HEK293 (cell line): ENCODE data around the genes GGT1, CRYBB3, MYO18B, HPS4 and TFIP11.

- PRO-cap, result no peak
- RRBS, 2 experiments, result no CpG with 5 or more reads among the region's 9 CpGs
Measured at GRCh38 chr22:24593740-24594108, 851 bp upstream of the LRRC75B start.

DNA sequence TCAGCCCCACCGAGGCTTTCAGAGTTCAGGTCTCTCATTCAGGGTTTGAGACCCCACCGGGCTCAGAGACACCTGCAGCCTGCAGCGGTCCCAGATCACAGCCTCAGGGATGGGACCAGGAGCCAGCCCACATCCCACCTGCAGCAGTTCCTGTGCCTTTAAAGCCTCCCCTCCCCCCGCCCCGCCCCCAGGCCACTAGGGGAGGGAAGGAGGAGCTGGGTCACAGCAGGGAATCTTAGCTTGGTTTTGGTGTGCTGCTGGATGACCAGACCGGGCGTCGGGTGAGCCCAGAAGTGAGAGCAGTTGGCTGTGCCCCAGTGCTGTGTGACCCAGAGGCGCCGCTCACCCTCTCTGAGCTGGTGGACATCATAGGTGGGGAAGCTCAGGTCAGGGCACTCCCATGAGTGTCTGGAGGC lies at the start of gene GGT1:
GGT1 (plus strand) TSS at position 244 of the 416 bp plus-strand sequence.
- PRO-cap, result no peak
- RRBS, 2 experiments, result no CpG with 5 or more reads among the region's 10 CpGs

DNA sequence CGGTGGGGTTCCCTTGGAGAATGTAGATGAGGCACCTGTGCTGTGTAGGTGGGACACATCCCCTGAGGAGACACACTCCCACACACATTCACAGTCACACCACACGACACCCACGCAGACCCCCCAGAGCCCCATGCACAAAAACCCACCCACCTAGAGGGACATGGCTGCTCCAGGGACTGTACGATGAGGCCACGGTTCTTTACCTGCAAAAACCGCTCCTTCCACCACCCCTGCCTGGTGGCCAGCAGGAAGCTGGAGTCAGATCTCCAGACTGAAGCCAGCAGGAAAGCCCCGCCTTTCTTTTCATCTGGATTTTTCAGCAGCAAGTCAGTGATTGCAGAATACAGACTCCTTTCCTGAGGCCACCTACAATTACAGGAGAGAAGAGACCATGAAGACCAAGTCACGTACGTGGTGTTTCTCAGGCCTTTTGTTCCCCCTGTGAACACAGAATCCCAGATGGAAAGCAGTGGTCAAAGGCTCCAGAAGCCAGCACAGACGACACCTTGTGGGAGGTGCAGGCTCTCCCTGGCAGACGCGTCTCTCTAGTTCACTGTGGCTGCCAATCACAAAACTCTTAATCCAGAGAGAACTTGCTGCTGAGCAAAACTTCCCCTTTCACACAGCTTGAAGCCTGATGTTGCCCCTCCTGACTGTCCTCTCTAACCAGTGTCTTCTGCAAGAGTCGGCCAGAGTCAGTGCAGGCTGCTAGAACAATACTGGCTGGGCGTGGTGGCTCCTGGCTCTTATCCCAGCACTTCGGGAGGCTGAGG lies 67.2 kb downstream of the PIWIL3 start:
- PRO-cap, result no peak
- RRBS, 2 experiments, result no CpG with 5 or more reads among the region's 15 CpGs

- PRO-cap, result no peak
- RRBS, 2 experiments, result no CpG with 5 or more reads among the region's 14 CpGs
Measured at GRCh38 chr22:24819748-24820702, 14.0 kb downstream of the SGSM1 start.

- PRO-cap, result unidirectional peak, minus-strand start at chr22:24950418
- RRBS, 2 experiments, result no CpG with 5 or more reads among the region's 5 CpGs
Measured at GRCh38 chr22:24950184-24950615, 2.3 kb upstream of the KIAA1671 start.

DNA sequence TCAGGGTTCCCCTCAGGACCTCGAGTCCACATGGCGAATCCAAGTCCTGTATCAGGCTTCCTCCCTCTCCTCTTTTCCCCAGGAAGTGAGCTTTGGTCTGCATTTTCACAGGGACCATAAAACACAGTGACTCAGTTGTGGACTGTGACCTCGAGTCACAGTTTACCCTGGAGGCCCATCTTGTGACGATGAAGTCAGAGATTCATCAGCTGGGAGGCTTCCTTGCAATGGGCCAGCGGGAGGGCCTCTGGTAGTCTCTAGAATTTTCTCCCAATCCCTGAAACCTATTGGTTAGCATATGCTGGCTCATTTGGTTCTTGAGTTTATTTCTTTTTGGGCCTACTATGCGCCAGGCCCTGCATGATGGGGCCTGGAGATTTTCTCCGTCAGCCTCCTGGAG lies 100.7 kb downstream of the KIAA1671 start:
- PRO-cap, result no peak
- RRBS, 2 experiments, result no CpG with 5 or more reads among the region's 7 CpGs

- PRO-cap, result no peak
- RRBS, 2 experiments, result 3 to 4% methylated on average over 4 of the region's 23 CpGs
Measured at GRCh38 chr22:25056949-25057761, 104.6 kb downstream of the KIAA1671 start.

DNA sequence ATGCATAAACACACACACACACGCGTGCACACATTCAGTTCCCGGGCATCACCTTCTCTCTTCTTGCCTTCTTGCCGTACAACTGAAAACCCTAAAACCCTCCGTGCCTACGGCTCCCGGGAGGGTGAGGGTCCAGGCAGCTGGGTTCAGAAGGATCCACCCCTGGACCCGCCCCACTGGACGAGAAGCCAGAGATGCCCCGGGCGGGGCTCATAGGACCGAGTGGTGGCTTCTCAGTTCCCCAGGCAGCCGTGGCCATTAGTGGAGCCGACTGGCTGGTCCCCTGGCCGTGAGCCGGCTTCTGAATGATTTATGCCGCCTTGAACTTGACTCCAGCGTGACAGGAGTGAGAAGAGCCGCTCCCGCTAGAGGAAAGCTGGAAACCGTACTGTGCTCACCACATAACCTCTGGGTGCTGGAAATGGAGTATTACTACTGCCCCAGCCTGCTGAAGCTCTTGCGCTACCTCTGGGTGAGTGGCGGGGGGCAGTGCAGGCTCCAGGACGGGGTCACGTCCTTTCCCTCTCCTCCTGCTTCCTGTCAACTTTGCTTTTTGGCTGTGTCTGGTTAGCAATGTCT lies 117.5 kb downstream of the KIAA1671 start:
- PRO-cap, result no peak
- RRBS, 2 experiments, result 52 to 78% methylated on average over 13 of the region's 25 CpGs

DNA sequence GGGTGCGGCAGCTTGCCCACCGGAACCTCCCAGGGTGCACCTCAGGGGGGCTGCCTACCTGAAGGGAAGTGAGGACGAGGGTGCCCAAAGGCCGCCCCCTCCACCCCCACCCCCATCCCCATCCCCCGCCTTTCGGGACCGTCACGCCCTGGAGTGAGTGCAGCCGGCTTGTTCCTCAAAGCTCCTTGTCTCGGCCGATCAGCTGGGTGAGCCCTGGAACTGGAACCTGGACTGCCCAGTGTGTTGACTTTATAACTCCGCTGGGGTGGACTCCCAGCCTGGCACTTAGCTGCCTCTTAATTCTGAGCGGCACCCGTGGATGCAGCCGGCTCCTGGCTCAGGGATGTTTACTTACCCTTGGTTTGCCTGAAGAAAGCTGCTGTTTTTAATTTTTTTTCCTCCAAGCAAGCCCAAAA lies 88.0 kb upstream of the CRYBB3 start:
- PRO-cap, result no peak
- RRBS, 2 experiments, result 2 to 6% methylated on average over 2 of the region's 15 CpGs

DNA sequence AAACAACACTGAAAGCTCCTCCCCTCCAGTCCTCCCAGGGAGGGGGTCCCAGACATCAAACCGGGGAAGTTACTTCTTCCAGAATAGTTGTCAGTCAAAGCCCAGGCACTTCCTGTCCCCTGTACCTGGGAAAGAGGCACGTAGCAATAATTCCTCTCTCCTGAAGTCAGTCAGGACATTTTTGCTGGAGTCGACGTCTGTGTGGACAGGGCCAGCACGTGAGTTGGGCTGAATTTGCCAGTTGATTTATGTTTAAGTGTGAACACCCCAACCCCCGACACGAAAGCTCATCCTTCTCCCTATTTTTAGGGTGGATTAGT lies 87.2 kb upstream of the CRYBB3 start:
- PRO-cap, result no peak
- RRBS, 2 experiments, result no CpG with 5 or more reads among the region's 7 CpGs

DNA sequence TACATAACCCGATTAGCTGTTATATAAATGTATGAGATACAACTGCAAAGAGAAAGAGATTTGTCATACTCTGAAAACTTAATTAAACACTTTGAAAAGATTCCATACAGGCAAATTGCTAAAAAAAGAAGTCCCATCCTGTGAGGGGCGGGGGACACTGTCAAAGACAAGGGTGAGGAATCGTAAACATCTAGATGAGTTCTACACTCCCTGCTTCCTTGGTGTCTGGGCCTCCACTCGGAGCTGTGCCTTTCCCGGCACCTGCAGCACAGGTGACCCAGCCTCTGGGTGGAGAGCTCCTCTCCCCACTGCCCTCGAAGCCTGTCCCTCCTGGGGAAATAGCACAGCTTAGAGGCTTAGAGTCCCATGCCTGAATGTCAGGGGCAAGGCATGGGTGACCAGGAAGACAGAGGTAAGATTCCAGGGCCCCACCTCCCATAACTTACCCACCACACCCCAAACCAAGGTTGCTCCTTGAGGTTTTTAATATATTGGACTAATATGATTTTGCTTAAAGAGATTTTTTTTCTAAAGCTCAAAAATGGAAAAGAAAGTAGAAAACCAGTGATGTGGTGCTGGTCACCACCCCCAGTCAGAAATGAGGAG lies 69.1 kb upstream of the CRYBB3 start:
- PRO-cap, result no peak
- RRBS, 2 experiments, result no CpG with 5 or more reads among the region's 6 CpGs

DNA sequence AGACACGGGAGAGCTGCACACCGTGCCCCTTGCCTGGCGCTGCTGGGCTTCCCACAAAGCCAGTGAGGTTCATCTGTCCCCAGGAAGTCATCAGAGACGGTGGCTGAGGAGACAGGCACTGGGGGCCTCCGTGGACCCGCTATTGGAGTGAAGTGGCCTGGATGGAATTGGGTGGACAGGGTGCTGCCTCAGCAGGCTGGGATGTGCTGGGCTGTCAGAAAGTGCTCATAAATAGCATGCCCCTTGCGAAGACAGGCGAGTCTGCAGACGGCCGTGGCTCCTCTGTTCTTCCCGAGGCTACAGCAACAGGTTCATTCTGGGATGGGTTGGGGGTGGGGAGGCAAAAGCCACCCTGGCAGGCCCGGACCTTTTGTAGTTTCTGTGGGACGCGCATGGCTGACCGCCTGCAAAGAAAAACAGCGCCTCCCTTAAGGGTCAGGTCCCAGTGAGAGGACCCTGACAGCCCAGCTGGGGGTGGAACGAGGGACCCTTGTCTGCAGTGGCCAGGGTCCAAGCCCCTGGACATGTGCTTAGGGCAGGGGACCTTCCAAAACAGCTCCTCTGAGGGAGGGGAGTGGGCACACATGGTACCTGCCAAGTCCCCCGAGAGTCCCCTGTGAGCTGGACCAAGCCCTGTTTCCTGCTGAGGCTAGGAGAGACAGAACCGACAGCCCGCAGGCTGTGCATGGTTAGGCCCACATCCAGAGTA lies at the start of gene CRYBB3:
CRYBB3 (plus strand) TSS at position 258 of the 709 bp plus-strand sequence.
- PRO-cap, result no peak
- RRBS, 2 experiments, result no CpG with 5 or more reads among the region's 20 CpGs

- PRO-cap, result no peak
- RRBS, 2 experiments, result no CpG with 5 or more reads among the region's 4 CpGs
Measured at GRCh38 chr22:25563133-25563596, 1.3 kb upstream of the GRK3 start.

DNA sequence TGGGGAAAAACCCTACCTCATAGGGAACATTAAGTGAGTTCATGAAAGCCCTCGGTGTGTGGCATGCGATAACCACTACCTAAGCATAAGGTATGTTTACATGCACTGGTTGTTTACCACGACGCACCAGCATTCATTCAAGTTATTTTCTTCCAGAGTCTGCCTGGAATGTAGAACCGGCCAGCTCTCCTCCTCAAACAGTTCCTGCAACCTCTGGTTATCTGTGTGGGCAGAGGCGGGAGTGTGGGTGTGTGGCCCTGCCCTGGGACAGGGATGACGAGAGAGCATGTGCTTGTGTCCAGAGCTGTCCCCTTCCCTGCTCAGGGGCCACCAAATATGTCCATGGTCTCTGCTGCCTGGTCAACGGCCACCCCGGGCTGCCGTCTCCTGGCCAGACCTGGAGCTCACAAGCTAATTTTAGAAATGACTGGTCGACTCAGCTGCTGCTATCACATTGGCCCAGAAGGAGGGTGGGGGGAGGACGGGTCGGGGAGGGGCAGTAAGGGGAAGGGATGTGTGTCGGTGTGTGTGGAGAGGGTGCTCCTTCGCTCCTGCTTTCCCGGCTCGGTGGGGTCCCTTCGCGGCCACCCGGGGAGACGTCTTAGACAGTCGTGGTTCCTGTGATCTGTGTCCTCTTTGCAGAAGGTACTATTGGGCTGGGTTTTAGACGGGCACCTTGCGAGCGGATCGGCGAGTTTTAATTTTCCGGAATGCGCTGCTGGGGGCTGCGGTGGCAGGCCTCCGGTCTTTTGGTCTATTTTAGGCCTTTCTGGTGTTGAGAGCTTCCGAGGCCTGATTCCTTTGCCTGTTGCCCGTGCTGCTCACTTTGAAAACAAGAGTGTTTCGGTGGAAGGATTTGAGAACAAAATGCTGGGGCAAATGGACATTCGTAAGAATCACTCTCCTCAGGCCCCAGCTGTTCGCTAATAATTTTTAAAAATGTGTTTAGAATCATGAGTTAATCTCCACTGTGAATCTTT lies at the start of gene MYO18B:
MYO18B (plus strand) TSS at position 540 of the 980 bp plus-strand sequence.
- PRO-cap, result no peak
- RRBS, 2 experiments, result 94 to 97% methylated on average over 4 of the region's 36 CpGs

- PRO-cap, result no peak
- RRBS, 2 experiments, result no CpG with 5 or more reads among the region's 8 CpGs
Measured at GRCh38 chr22:25987889-25988276, 181.4 kb upstream of the SEZ6L start.

DNA sequence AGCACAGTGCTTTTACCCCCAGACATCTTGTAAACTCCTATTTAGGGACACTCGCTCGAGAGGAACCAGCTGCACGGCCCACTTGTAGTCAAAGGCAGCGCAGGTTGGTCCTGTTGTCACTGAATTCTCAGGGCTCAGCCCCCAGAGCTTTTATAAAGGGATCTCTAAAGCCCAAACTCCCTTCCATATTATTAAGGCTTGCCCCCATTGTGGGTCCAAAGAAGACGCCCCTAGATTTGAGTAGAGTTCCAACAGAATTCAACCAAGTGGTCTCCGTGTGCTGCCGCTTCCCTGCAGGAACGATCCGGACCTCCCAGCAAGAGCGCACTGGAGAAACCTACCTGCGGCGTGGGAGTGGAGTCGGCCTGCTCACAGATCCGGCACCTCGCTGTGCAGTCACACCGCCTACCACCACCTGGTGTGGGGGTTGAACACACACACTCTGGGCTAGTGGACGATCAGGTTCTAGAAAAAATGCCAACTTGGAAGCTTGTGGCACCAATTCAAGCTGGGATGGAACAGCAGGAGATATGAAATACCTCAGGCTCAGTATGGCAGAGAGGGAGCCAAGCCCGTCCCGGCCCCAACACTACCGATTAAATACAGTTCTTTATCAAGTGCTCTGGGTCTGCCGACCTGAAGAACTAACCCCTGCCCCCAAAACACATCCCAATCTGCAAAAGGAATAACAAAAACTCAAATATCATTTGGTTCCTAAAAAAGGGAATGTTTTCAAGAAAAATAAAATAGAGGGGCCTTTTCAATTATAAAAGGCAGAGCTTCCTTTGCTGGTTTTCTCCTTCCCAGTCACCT lies 23.6 kb downstream of the ASPHD2 start:
- PRO-cap, result no peak
- RRBS, 2 experiments, result 95 to 98% methylated on average over 6 of the region's 21 CpGs

DNA sequence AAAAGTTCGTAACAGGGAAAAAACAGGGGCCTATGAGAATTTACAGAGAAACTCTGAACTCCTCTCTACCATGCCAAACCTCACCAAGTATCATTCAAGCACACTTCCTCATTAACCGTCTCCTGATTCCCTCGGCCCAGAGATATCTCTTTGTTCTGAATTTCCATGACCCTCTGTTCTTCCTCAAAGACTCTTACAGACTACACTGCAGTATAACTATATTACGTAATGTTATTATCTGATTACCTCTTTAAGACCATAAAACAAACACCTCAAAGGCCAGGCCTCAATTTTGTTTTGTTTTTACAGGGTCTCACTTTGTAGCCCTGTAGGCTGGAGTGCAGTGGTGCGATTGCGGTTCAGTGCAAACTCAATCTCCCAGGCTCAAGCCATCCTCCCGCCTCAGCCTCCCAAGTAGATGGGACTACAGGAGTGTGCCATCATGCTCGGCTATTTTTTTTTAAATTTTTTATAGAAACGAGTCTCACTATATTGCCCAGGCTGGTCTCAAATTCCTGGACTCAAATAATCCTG lies 3.6 kb downstream of the HPS4 start:
- PRO-cap, result no peak
- RRBS, 2 experiments, result no CpG with 5 or more reads among the region's 9 CpGs

GRCh38 chr22:26483026-26484212 lies at the start of gene HPS4:
TSS of gene HPS4 (minus strand) at chr22:26483783.
- PRO-cap, result bidirectional peak, plus-strand start at chr22:26483380, minus-strand start at chr22:26483345; bidirectional peak, plus-strand start at chr22:26483562, minus-strand start at chr22:26483569; bidirectional peak, plus-strand start at chr22:26483890, minus-strand start at chr22:26483783
- RRBS, 2 experiments, result no CpG with 5 or more reads among the region's 86 CpGs

GRCh38 chr22:26511920-26512746 lies at the start of gene TFIP11:
TSS of gene TFIP11 (minus strand) at chr22:26512473.
- PRO-cap, result bidirectional peak, plus-strand start at chr22:26512503, minus-strand start at chr22:26512473
- RRBS, 2 experiments, result under 1% methylated on average over 9 of the region's 43 CpGs

GRCh38 chr22:26570841-26571611 lies 18.9 kb downstream of the TPST2 start:
- PRO-cap, result no peak
- RRBS, 2 experiments, result 34 to 86% methylated on average over 1 of the region's 14 CpGs